GM19240 (cell line): Measurements from ENCODE around the gene DCT.

GRCh38 chr13:94479345-94479904 is at the start of gene DCT:
Gene DCT (minus strand): TSS chr13:94479682.
- RRBS, result no CpG with 5 or more reads among the region's 6 CpGs

DNA sequence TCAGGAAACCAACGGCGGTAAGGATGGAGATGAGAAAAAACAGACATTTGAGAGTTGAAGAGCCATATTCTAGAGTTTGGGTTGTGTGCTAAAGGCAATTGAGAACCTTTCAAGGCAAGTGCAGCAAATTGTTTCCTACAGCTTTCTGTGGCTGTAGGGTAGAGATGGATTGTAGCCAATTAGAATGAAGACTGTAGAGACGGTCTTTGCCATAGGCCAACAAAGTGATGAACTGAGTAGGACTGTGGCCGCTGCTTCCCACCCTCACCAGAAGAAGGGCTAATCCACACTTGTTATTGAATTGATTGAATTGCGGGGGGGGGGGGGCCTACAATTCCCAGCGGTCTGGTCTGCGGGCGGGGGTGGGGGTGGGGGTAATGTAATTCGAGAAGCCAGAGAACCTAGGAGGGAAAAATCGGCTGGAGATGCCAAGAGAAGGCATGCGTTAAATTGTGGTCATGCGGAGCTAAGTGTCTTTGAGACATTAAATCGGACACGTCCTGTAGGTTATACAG is 674 bp upstream of the GPR180 start:
- RRBS, result no CpG with 5 or more reads among the region's 14 CpGs

DNA sequence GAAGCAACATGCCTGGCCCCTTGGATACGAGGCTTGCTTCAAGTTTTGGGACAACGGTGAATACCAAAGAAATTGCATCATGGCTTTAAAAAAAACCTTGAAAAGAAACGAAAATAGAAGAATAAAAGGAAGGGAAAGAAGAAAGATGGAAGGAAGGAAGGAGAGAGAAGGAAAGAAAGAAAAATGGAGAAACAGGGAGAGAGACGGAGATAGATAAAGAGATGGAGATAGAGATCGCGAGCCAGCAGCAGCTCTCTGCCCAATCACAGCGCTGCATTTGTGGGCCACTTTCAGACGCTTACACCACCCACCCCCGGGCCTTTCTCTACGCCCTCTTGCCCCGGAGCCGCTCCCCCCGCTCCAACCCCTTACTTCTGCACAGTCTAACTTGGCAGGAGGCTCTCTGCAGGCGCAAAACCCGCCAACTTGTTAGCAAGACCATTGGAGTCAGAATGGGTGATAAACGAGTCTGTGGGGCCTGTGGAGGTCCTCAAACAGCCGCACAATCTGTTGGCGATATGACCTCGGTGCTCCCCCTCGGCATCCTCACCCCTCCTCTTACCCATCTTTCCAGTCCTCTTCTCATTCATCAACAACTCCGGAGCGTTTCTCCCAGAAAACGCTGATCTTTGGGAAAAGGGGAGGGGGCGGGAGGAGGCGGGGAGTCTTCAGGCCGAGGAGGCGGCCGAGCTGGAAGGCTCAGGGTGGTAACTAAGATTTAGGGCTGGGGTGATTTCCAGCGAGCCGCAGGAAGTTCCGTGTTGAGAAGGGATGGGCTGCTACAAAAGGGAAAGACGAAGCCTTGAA is 4.4 kb downstream of the SOX21 start:
- RRBS, result no CpG with 5 or more reads among the region's 32 CpGs

DNA sequence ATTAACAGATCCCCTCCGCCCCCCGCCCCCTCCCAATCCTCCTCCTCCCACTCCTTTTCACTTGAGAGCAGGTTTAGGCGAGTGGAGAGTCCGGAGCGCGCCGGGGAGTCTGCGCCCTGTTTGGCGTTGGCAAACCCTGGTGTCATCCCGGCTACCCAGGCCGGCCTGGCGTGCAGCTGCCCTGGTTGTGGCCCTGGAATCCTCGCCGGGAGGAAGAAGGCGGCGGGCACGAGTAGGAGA is 1.1 kb upstream of the SOX21 start:
- RRBS, result 13% methylated on average over 8 of the region's 17 CpGs

- RRBS, result no CpG with 5 or more reads among the region's 3 CpGs
Measured at GRCh38 chr13:94850367-94850617, 137.9 kb upstream of the SOX21 start.

- RRBS, result no CpG with 5 or more reads among the region's 13 CpGs
Measured at GRCh38 chr13:95186509-95187063, 114.7 kb downstream of the ABCC4 start.

GRCh38 chr13:95234419-95235127 is 66.7 kb downstream of the ABCC4 start:
- RRBS, result no CpG with 5 or more reads among the region's 10 CpGs

GRCh38 chr13:95641204-95642357 is 2.9 kb downstream of the DZIP1 start:
- RRBS, result 9% methylated on average over 20 of the region's 92 CpGs

GRCh38 chr13:95676017-95677079 is 591 bp upstream of the DNAJC3 start:
- RRBS, result 2% methylated on average over 32 of the region's 71 CpGs

DNA sequence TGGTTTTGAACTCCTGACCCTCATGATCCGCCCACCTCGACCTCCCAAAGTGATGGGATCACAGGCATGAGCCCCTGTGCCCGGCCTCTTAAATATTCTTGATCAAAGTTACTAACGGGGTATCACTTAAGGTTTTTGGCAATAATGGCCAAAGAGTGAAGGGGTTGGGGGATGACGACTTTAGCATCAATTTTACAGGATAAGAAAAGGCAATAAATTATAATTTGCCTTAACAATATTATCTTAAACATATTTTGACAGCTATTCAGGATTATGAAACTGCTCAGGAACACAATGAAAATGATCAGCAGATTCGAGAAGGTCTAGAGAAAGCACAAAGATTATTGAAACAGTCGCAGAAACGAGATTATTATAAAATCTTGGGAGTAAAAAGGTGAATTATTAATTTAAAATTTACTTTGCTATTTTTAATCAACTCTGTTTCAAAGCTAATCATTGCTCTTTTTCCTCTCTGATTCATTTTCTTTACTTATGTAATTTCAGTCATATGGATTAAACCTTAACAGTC is 108.8 kb downstream of the DNAJC3 start:
- RRBS, result no CpG with 5 or more reads among the region's 8 CpGs

- RRBS, result no CpG with 5 or more reads among the region's 3 CpGs
Measured at GRCh38 chr13:97116643-97117307, 105.4 kb upstream of the MBNL2 start.

DNA sequence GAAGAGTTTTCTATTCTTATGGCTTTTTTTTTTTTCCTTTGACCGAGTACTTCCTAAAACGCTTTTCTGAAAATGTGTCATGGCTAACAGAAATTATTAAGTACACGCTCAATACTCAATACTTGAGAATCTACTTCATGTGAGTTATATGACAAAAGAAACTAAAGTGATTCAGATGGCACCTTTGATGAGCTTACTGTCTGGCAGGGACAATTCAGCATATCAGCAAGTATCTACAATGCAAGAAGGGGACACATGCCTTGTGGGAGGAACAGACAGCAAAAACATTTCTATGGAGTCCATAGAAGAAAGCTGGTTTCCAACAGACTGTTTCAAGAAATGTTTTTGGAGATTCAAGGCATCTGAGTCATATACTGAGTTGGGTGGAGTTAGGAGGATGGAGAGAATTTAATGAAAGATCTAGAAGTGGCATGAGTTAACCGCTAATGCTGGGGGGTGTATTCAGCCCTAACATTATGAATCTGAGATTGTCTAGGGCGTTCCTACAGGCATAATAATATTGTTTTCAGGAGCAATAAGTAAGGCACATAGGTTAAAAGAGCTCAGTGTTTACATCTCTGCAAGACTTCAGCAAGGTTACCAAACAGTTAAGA is 54.8 kb downstream of the MBNL2 start:
- RRBS, result no CpG with 5 or more reads among the region's 5 CpGs

DNA sequence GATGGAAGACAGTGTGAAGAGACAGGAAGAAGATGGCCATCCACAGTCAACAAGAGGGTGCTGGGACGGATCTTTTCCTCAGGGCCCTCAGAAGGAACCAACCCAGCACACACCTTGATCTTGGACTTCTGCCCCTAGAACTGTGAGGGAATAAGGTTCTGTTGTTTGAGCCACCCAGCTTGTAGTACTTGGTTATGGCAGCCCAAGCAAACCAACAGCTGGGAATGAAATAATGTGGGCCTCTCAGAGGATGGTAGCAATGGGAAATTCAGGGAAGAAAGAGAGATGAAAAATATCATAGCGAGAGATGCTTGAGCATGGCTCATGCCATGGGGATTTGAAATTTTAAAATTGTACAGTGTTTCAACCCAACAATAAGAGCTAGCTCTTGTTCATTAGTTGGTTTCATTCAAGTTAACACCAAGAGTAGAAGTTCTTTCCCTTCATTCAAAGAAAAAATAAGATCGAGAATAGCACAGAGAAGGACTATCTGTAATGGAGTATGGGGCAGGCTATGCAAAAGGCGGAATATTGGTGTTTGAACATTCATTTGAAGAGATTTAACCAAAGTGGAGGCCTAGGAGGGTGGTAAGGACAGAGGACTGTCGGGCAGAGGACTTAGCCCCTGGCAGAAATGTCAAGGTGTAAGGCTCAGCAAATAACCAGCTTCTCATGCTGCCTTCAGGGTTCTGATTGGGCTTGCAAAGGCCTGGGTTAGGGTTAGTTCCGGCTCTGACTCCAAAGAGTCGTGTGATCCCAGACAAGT is 87.5 kb downstream of the MBNL2 start:
- RRBS, result no CpG with 5 or more reads among the region's 7 CpGs

GRCh38 chr13:97367457-97368021 is 66.4 kb upstream of the RAP2A start:
- RRBS, result no CpG with 5 or more reads among the region's 10 CpGs

- RRBS, result no CpG with 5 or more reads among the region's 9 CpGs
Measured at GRCh38 chr13:97407254-97408053, 26.5 kb upstream of the RAP2A start.

- RRBS, result 47% methylated on average over 5 of the region's 11 CpGs
Measured at GRCh38 chr13:98144344-98144689, 1.4 kb downstream of the FARP1 start.

- RRBS, result no CpG with 5 or more reads among the region's 11 CpGs
Measured at GRCh38 chr13:98501565-98502527, 75.1 kb downstream of the STK24 start.

DNA sequence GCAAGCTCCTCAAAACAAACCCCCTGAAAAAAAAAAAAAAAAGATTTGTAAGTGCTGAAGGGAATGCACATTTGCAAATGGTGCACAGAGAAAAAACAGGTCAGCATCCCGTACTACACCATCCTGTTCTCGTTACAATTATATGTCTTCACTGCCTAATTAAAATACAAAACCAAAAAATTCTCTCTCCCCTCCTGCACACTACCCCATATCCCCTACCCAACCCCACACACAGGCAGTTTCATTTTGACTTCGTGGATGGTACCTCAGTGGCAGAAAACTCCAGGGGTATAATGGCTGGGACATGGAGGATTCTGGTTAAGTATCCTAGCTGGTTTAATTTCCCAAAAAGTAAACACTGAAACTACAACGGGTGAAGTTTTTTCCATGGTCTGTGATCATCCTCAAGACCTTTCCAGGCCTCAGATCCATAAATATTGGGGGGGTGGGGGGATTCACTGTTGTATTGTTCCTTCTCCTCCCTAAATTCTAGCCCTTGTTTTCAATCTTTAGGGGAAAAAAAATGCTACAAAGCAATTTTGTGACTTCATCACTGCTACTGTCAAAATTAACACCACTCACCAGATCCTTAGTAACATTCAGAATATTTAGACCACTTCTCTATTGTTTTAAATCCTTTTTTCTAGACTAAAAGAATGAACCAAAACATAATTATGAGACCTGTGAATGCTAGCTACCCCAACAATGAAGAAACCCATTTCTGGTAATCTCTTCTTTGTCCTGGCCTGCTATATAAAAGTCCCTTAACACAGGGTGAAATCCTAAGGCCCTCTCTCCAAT is 61.6 kb downstream of the STK24 start:
- RRBS, result no CpG with 5 or more reads among the region's 4 CpGs

GRCh38 chr13:98525830-98526883 is 50.8 kb downstream of the STK24 start:
- RRBS, result no CpG with 5 or more reads among the region's 16 CpGs